Smooth muscle cell (in vitro differentiated cells): Measurements from ENCODE around the genes RET and ZNF487.

DNA sequence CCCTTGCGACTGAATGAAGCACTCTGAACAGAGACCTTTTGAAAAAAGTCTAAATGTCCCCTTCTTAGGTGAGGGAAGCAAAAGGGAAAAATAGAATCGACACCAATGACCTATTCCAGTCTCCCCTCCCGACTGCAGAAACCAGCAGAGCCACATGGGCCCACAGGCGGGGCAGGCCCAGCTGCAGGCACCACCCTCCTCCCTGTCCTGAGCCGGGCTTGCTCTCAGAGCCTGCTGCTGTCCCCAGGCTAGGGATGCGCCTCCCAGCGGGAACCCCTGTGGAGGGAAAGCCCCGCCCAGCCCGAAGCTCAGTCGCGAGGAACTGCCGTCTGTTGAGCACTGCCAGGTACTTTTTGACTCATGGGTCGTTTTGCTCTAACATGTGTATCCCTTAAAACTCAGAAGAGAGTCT is 124.6 kb upstream of the RET start:
- RAMPAGE, long total RNA, result no peak

GRCh38 chr10:43025875-43026204 is 51.0 kb upstream of the RET start:
- RAMPAGE, long total RNA, result no peak

- RAMPAGE, long total RNA, result no peak
Observed at GRCh38 chr10:43053837-43054154, 23.1 kb upstream of the RET start.

- RAMPAGE, long total RNA, result no peak
Observed at GRCh38 chr10:43076831-43077698, at the start of gene RET. Gene RET, plus strand, starts transcription at chr10:43077069.

DNA sequence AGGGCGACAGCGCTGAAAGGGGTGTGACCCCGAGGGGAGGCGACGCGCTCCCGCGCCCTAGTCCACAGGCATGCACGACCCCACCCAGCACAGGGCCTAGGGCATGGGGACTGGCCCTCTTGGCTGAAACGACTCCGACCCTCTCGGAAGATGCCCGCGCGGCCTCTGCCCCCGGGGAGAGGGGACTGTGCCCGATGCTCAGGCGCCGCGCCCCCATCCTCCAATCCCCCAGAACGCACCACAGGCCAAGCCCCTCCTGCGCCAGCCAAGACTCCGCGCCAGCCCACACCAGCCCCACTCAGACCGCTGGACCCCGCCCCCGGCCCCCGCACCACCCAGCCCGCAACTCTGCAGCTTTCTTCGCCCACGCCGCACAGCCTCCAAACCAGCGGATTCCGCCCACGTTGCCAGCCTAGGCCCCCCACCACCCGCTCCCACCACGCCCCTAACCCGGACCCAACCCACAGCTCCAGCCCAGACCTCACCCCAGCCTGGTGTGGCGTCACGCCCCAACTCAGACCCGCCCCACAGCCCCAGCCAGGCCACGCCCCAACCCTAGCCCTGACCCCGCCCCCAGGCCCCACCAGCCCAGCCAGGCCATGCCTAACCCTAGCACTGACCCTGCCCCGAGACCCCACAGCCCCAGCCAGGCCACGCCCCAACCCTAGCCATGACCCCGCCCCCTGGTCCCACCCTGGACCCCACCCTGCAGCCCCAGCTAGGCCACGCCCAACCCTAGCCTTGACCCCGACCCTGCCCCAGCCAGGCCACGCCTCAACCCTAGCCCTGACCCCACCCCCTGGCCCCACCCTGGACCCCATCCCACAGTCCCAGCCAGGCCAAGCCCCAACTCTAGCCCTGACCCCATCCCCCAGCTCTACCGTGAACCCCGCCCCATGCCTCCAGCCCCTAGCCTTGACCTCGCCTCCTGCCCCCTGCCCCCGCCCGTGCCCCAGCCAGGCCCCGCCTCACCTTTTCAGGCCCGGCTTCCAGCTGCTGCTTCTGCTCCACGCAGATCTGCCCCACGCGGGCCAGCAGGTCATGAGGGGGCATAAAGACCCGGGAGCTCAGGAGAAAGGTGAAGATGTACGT is 64.2 kb downstream of the RASGEF1A start:
- RAMPAGE, long total RNA, result no peak

GRCh38 chr10:43393393-43394491 is 15.2 kb downstream of the HNRNPF start:
- RAMPAGE, long total RNA, result no peak

DNA sequence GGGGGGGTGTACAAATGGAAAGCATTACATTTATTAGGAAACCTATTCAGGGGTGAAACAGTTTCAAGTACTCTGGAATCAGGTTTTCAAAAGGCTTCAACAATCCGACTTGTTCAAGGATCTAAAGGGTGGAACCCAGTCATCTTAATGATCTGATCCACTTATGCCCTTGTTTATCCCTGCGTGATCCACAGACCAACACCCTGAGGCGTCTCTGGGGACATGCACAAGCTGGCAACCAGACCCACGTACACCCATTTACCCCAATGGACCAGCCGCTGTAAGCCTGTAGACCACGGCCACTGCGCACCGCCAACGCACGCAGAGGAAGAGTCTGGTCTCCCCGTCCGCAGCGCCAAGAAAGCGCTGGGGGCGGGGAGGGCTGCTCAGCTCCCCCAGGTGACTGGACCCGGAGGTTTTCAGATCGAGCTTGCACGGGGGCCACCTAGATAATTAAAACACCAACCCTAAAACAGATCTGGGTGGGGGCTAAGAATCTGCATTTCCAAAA is 13.3 kb downstream of the HNRNPF start:
- RAMPAGE, long total RNA, result no peak

DNA sequence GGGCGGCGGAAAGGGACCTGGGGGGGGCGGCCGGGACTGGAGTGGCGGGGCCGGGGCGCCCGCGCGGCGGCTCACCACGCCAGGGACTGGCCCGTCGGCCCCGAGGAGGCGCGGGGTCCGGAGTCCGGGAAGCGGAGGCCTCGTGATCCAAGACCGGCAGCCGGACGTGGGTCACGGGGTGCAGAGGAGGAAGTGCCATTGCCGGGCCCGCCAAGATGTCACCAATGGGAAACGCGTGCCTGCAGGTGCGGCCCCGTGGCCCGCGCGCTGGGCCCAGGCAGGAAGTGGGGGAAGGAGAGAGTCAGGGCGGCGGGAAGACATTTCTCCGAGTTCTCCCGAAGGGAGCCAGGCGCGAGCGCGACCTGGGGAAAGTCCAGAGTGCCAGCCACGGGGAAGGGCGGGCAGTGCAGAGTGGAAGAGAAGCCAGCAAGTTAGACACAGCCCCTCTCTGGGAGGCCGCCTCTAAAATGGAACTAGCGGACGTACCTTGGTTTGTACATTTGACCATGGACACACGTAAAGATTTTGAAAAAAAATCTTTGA is 11.8 kb downstream of the HNRNPF start:
- RAMPAGE, long total RNA, result no peak

- RAMPAGE, long total RNA, result no peak
Observed at GRCh38 chr10:43398743-43399682, 10.0 kb downstream of the HNRNPF start.

- RAMPAGE, long total RNA, result start-site peak on the plus strand at chr10:43437101-43437156, 21 and 39 reads in 2 replicates
Observed at GRCh38 chr10:43436205-43437295, at the start of gene ZNF487. Gene ZNF487, plus strand, starts transcription at chr10:43437111.

- RAMPAGE, long total RNA, result no peak
Observed at GRCh38 chr10:43647828-43648554, 690 bp downstream of the ZNF32 start.

GRCh38 chr10:43707599-43708470 is 59.2 kb upstream of the ZNF32 start:
- RAMPAGE, long total RNA, result no peak

DNA sequence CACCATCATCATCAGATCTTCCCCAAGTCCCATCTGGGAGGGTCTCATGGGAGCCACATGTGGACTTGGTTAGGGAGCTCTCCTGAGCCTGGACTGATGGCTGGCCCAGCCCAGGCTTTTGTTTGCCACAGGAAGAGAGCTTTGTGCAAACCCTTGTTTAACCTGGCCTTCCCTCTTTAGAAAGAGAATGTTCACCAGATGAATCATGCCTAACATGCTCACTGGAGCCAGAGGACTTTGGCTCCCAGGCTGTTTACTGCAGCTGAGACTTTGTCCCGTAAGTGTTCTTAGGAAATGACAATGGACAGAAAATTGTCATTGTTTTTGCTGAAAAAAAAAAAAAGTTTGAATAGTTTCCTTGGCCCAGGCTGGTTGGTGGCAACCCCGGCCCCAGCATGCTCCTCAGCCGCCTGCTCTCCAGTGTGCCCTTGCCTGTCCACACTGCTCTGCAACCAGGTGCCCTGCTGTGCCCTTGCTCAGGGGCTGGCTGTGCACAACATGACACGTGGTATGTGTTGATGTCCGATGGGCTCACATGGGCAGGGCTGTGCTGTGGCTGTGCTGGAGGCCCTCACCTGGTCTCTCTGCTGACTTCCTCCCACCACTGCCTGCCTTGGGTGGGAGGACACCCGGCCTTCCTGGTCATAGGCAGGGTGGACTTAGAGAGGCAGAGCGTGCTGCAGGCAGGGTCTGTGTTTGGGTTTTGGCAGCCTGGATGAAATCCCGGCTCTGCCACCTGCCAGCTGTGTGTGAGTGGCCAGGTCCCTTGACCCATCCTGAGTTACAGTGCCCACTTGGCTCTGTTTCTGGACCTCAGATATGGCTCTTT is 215.4 kb upstream of the ZNF32 start:
- RAMPAGE, long total RNA, result no peak

GRCh38 chr10:43972234-43972494 is 323.5 kb upstream of the ZNF32 start:
- RAMPAGE, long total RNA, result no peak

- RAMPAGE, long total RNA, result no peak
Observed at GRCh38 chr10:44249343-44250137, 135.4 kb downstream of the CXCL12 start.

- RAMPAGE, long total RNA, result no peak
Observed at GRCh38 chr10:44293715-44294526, 91.0 kb downstream of the CXCL12 start.

- RAMPAGE, long total RNA, result no peak
Observed at GRCh38 chr10:44935328-44936361, 24.0 kb upstream of the RASSF4 start.

GRCh38 chr10:44957442-44957956 is 2.1 kb upstream of the RASSF4 start:
- RAMPAGE, long total RNA, result no peak

DNA sequence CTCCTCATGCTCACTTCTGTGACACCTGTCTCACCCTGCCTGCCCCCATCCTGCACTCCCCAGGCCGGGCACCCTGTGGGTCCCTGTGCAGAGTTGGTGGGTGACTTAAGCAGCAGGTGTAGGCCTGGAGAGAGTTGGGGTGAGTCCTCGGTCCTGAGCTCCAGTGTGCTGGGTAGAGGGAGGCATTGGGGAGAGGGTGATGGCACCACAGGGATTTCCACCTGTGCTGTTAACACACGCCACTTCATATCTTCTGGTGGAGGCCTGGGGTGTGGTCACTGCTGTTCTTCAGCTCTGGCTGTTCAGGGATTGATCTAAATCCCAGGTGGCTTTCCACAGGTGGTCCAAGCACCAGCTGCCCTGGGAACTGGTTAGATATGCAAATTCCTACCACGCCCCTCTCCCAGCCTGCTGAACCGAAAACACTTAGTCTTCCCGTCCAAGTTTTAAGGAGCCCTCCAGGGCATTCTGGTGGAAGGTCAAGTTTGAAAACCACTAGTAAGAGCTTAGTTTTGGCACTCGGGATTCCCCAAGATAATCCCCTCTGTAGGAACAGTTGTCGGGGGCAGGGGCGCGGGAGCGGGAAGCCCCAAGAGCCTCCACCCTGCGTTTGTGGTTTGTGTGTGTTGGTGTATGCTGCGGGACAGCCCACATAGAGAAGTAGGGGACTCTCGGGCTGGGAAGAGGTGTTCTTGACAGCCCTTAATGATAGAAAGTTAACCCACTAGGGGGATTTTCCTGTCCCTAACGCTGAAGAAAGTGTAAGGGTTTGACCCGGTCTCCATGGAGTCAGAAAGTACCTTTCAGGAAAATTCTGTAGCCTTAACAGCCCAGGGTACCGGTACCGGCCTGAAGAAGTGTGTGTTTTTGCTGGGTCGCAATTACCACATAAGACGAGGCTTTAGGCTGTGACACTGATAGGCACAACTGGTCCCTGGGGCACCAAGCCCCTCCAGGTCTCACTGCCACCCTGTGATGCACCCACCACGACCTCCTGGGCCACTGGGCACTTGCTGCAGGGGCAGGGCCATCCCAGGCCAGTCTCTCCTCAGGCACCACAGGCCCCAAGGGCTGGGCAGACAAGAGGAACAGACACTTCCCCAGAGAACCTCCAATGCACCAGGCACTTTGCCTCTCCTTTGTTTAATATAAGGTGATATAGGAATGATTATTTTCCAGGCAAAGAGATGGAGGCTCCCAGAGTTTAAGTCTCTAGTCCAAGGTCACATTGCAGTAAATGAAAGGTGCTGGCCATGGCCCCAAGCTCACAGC is 5.0 kb downstream of the DEPP1 start:
- RAMPAGE, long total RNA, result no peak

GRCh38 chr10:44974445-44974573 is 4.3 kb downstream of the DEPP1 start:
- RAMPAGE, long total RNA, result no peak